Right lobe of liver (tissue), 4 donors: ENCODE data around the gene PAPPA.

DNA sequence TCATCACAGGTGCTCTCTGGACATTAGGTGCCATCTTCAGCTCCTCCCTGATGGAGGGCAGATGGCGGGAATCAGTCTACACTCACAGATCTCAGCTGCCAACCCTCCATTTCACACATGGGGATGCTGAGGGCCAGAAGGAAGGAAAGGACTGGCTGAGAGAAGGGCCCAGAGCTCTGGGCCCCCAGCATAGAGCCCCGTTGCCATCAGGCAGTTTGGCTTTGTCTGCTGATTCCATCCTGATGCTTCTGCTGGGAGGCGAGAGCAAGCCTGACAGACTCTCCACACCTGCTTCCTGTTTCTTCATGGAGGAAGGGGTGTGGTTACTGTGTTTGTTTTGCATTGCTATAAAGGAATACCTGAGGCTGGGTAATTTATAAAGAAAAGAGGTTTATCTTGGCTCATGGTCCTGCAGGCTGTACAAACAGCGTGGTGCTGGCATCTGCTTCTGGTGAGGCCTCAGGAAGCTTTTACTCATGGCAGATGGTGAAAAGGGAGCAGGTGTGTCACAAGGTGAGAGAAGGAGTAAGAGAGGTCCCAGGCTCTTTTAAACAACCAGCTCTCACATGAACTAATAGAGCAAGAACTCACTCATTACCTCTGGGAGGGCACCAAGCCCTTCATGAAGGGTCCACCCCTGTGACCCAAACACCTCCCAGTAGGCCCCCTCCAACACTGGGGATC, 52.4 kb downstream of the WHRN start:
- PRO-cap, 4 experiments = no peak in any of the 4 experiments
- RAMPAGE, long total RNA, 2 experiments = no peak in any of the 2 experiments

DNA sequence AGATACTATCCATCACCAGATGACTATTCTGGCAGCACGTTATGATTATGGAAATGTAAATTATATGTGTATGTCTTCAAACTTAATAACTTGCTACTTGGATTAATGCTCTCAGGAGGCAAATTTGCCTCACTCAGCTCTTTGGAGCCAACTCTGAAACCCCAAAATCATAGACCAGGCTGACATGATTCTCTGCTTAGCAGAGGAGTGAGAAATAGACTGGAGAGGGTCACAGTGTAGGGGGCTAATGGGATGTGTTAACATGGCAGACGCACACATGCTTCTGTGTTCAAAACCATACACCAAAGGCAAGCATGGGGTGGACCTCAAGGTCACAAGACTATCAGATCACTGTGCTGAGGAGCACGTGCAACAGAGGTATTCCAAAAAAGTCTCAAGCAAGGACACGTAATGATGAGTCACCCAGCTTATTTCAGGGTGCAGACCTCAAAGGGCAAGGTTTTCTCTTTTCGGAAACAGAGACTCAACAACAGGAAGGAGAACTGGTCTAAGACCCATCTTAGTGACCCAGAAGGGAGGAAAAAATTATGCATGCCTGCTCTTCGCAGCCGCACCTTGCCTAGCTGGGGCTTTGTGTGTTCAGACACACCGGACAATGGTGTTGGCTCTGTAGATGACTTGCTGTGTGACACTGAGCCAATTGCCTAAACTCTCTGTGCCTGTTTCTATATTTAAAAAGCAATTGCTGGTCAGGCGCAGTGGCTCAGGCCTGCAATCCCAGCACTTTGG, 20.4 kb downstream of the WHRN start:
- PRO-cap, 4 experiments = no peak in any of the 4 experiments
- RAMPAGE, long total RNA, 2 experiments = no peak in any of the 2 experiments

DNA sequence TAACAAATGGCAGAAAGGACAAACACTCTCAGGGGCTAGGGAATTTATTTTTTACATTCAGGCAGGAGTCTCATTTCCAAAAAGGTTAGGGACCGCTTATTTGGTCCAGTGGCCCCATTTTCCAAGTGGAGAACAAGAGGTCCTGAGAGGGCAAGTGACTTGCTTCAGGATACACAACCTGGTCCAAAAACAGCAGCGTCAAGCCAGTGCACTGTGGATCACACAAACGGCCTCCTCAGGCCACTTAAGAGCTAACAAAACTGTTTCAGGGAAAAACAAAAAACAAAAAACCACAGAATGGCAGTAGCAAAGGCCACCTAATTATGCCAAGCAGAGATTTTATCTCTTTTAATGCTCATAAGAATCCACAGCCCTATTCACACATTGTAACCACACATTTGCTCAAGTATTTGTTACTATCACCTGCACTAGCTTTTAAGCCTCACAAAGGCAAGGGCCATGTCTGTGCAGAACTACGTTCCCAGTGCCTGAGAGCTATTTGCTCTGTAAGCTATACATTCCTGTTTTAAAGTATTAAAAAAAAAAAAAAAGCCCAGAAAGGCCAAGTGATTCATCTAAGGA, 1.7 kb downstream of the WHRN start:
- PRO-cap, 4 experiments = no peak in any of the 4 experiments
- RAMPAGE, long total RNA, 2 experiments = no peak in any of the 2 experiments

- PRO-cap, 4 experiments = no peak in any of the 4 experiments
- RAMPAGE, long total RNA, 2 experiments = no peak in any of the 2 experiments
These were observed 10.5 kb upstream of the TEX53 start for GRCh38 chr9:114668056-114668634.

DNA sequence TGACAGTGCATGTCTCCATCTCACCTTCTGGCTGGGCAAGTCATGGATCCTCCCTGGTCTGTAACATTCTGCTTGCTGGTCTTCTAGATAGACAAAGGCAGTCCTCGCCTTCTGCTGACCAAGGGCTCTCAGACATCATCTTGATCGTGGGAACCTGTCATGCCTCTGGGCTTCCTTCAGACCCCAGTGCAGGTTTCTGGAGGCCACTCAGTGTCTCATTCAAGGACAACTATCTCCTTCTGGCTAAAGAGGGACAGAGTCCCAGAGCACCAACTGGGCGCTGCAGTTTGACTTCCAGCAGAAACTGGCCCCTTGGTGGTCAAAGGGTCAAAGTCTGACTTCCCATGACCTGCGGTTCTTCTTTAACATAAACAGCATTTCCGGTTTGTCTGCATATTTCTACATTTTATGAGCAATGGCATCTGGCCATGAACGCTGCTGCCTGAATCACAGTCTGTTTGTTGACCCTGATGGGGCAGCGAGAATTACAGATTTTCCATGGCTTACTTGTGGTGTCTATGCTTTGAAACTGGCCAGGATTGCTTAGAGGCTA, 1.5 kb downstream of the TNFSF15 start:
- PRO-cap, 4 experiments = no peak in any of the 4 experiments
- RAMPAGE, long total RNA, 2 experiments = no peak in any of the 2 experiments

DNA sequence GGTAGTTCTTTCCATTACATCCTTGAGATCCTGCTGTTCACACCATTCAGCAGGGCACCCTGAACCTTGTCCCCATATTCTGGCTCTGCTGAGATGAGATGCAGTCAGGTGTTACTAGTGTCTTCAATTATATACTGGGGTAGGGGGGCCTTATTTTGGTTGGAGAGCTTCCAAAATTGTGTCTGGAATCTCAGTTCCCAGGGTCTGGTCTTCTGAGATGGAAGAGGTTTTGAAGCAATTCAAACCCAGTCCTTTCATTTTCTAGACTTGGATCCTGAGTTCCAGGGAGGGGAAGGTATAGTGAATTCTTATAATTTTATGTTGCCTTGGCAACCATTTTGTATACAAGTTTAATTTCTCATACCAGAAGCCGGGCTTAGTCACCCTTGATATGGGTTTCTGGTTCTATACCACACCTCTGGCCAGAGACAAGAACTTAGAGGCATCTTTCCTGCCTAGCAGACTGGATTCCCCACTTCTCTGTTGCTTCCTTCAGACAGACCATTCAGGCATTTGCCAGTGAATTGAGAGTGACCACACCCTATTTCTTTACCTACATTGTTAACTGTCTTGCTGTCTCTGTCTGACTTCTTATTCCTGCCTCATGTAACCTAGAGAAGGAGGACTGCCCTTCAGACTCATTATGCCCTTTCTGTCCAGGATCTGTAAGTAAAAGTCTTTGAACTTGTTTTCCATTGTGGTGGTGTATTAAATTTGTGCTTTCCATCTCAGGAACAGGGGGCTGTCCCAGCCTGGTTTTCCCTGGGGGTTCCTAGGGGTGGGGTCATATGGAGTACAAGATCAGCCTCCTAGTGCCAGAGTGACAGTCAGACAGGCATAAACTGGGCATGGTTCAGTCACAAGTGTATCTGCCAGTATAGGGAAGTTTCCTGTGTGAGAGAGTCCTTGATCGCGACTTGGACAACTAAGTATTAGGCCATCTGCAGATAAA, 27.6 kb downstream of the TNFSF8 start:
- PRO-cap, 4 experiments = no peak in any of the 4 experiments
- RAMPAGE, long total RNA, 2 experiments = no peak in any of the 2 experiments

GRCh38 chr9:115591543-115592081, 473.7 kb upstream of the TNC start:
- PRO-cap, 4 experiments = peak in 3 of 4 experiments; most common plus-strand start chr9:115591795 (in 2)
- RAMPAGE, long total RNA, 2 experiments = no peak in any of the 2 experiments

DNA sequence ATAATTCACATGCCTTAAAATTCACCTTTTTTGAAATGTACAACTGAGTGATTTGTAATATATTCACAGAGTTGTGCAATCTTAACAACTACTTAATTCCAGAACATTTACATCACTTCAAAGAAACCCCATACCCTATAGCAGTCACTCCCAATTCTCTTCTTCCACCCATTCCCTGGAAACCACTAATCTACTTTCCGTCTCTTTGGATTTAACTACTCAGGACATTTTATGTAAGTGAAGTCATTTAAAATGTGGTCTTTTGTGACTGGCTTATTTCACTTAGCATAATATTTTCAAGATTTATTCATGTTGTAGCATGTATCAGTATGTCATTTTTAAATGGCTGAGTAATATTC, 214.2 kb upstream of the PAPPA start:
- PRO-cap, 4 experiments = no peak in any of the 4 experiments
- RAMPAGE, long total RNA, 2 experiments = no peak in any of the 2 experiments

- PRO-cap, 4 experiments = no peak in any of the 4 experiments
- RAMPAGE, long total RNA, 2 experiments = no peak in any of the 2 experiments
These were observed at the start of gene PAPPA for GRCh38 chr9:116153384-116153980. TSS of gene PAPPA (plus strand) at chr9:116153791.

DNA sequence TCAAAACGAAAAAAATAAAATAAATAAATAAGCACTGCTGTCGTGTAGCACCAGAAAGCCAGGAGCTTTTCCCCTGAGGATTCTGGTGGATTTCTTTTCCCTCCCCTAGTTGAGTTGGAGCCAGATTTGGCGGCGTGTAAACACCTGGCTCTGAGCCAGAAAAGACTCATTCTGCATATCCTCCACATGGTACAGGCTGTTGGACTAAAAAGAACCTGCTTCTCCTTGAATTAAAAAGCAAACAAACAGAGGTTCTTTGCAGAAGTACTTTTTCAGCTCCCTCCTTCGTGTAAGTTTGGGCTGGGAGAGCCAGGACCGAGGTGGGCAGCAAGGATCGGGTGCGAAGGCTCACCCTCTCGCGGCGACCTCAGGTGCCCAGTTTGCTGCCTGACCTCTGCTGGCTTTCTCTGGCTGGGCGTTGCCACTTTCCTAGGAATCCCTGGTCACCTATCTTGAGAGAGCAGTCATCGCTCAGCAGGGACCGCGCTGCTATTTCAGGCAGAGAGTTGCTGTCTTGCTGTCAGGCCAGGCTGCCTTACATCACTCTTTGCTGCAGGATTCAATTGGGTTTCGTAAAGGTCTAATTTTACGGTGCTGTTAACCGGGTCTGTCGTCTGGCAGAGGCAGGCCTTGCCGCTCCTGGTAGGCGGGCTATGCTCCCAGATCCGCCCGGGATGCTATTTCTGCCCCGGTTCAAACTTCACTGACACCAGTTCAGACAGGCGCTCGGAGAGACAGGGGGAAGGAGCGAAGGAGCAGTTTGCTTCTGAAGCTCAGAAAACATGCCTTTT, 3.2 kb downstream of the PAPPA start:
- PRO-cap, 4 experiments = peak in 2 of 4 experiments; most common plus-strand start position 712 of the sequence (in 2); most common minus-strand start position 495 of the sequence (in 2)
- RAMPAGE, long total RNA, 2 experiments = no peak in any of the 2 experiments

- PRO-cap, 4 experiments = no peak in any of the 4 experiments
- RAMPAGE, long total RNA, 2 experiments = no peak in any of the 2 experiments
These were observed 158.7 kb downstream of the PAPPA start for GRCh38 chr9:116312336-116312691.

DNA sequence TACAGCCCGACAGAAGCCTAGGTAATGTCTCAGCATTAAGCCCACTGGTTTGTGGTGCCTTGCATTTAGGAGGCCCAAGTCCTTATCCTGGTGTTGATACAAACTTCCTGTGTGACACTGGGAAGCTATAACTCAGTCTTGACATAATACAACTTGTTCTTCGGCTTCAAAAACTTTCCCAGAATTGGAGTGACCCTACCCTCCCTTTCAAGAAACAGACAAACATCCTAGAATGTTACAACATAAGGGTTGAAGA, 21.1 kb downstream of the TLR4 start:
- PRO-cap, 4 experiments = peak in 1 of 4 experiments; most common minus-strand start position 51 of the sequence (in 1)
- RAMPAGE, long total RNA, 2 experiments = no peak in any of the 2 experiments

- PRO-cap, 4 experiments = peak in 1 of 4 experiments; most common minus-strand start chr9:118979347 (in 1)
- RAMPAGE, long total RNA, 2 experiments = no peak in any of the 2 experiments
These were observed 390.1 kb downstream of the BRINP1 start for GRCh38 chr9:118979067-118979536.

GRCh38 chr9:119736348-119737420, 367.4 kb upstream of the BRINP1 start:
- PRO-cap, 4 experiments = no peak in any of the 4 experiments
- RAMPAGE, long total RNA, 2 experiments = no peak in any of the 2 experiments

DNA sequence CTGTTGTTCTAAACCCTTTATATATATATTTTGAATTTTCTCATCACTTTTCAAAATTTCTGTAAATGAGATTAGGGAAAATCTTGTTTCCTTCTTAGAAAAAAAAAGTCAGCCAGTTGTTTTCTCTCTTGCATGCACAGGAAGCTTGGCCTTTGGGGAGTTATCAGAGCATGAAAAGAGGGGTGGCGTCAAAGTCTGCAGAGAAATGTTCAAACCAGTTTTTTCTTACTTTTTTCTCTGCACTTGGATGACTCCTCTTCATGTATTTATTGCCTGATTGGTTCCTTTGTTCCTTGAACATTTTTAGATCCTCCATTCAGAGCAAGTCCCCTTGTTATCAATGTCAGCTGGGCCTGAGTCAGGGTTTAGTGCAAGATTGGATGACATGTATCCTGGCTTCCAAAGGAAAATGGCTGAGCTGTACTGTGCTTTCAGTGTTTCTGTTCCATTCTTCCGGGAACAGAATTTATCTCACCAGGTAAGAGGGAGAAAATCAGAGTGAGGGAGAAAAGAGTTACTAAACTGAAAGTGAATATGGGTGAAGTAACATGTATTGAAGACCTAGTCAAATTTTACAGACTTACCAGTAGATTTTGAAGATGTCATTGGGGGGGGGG, 392.6 kb upstream of the BRINP1 start:
- PRO-cap, 4 experiments = no peak in any of the 4 experiments
- RAMPAGE, long total RNA, 2 experiments = no peak in any of the 2 experiments

DNA sequence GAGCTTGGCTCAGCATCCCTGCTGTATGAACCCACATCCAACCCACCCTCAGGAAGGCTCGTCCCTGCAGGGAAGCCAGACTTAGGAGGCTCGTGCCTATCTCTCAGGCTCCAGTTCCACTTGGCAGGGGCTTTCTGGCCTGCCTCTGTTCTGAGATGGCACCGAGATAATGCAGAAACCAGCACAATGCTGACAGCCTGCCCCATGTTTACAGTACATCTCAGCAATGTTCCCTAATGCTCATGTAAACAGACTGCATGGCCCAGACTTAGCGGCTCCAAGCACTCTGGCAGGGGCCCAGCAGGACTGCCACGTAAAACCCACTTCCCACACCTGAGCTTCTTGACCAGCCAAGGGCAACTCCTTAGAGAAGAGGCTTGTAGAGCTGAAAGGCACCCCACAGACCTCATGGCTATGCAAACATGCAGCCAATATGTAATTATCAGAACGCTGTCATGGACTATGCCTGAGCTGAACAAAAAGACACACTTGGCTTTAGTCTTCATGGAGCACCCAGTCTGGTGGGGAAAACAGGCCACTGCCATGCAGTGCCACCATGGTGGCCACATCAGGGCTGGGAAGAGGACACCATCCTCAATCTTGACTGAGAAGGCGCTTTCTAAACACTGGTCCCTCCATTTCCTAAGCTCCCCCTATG, 499.6 kb upstream of the BRINP1 start:
- PRO-cap, 4 experiments = no peak in any of the 4 experiments
- RAMPAGE, long total RNA, 2 experiments = no peak in any of the 2 experiments

- PRO-cap, 4 experiments = peak in 3 of 4 experiments; most common plus-strand start chr9:120345085 (in 3)
- RAMPAGE, long total RNA, 2 experiments = no peak in any of the 2 experiments
These were observed 235.1 kb downstream of the CDK5RAP2 start for GRCh38 chr9:120345014-120345213.

DNA sequence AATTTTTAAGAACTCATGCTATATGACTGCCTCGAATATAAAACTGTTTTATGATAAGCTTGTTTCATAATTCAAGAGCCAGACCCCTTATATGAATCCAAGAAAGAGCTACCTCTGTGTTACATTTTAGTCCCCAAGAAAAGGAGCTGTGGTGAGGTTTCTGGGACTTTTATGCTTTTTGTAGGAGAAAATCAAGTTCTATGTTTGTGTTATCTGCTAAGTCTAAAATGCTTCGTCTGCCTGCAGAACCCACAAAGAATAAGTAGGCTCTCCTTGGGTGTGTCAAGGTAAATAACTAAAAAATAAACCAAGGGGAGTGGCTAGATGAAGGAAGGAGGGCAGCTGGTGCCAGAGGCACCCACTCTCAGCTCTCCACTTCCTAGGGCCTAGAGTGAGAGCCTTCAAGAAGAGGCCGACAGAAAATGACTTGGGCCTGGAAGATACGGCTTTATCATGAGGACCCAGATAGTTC, 147.5 kb downstream of the CDK5RAP2 start:
- PRO-cap, 4 experiments = no peak in any of the 4 experiments
- RAMPAGE, long total RNA, 2 experiments = no peak in any of the 2 experiments

- PRO-cap, 4 experiments = no peak in any of the 4 experiments
- RAMPAGE, long total RNA, 2 experiments = no peak in any of the 2 experiments
These were observed 143.1 kb downstream of the CDK5RAP2 start for GRCh38 chr9:120436909-120437219.

- PRO-cap, 4 experiments = no peak in any of the 4 experiments
- RAMPAGE, long total RNA, 2 experiments = no peak in any of the 2 experiments
These were observed 139.9 kb downstream of the CDK5RAP2 start for GRCh38 chr9:120439921-120440610.